Aorta (tissue), 1 donor: ENCODE measurements around the genes ABHD14A, RPL29 and WDR82.

GRCh38 chr3:50515511-50516533 lies 12.4 kb upstream of the CACNA2D2 start:
- PRO-cap = no peak

DNA sequence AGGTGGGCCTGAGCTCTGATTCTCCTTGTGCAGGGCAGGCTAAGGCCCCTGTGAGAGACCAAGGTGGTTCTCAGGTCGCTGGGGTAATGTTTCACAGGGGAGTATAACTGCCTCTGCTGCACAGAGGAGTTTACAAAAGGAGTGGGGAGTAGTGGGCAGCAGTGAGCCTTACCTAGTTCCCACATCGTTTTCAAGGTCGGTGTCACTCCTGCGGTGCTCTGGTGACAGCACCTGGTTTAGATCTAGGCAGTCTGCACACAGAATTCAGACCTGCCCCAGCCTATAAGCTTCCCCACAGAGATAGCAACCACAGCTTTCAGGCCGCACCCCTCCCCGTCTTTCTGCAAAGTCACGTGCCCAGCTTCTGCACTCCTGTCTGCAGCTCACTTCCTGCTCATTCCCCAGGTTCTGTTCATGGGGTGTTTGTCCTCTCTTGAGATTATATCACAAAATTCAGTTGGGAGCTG lies 350.5 kb downstream of the DOCK3 start:
- PRO-cap = no peak

- PRO-cap = no peak
These were observed 690 bp downstream of the RBM15B start for GRCh38 chr3:51391423-51392526.

DNA sequence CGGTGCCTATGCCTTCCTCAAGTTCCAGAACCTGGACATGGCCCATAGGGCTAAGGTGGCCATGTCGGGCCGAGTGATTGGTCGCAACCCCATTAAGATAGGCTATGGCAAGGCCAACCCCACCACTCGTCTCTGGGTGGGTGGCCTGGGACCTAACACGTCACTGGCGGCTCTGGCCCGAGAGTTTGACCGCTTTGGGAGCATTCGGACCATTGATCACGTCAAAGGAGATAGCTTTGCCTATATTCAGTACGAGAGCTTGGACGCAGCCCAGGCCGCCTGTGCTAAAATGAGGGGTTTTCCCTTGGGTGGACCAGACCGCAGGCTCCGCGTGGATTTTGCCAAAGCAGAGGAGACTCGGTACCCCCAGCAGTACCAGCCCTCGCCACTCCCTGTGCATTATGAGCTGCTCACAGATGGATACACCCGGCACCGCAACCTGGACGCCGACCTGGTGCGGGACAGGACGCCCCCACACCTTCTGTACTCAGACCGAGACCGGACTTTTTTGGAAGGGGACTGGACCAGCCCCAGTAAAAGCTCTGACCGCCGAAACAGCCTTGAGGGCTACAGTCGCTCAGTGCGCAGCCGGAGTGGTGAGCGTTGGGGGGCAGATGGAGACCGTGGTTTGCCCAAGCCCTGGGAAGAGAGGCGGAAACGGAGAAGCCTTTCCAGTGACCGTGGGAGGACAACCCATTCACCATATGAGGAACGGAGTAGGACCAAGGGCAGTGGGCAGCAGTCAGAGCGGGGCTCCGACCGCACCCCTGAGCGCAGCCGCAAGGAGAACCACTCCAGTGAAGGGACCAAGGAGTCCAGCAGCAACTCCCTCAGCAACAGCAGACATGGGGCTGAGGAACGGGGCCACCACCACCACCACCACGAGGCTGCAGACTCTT lies 1.7 kb downstream of the RBM15B start:
- PRO-cap = no peak

DNA sequence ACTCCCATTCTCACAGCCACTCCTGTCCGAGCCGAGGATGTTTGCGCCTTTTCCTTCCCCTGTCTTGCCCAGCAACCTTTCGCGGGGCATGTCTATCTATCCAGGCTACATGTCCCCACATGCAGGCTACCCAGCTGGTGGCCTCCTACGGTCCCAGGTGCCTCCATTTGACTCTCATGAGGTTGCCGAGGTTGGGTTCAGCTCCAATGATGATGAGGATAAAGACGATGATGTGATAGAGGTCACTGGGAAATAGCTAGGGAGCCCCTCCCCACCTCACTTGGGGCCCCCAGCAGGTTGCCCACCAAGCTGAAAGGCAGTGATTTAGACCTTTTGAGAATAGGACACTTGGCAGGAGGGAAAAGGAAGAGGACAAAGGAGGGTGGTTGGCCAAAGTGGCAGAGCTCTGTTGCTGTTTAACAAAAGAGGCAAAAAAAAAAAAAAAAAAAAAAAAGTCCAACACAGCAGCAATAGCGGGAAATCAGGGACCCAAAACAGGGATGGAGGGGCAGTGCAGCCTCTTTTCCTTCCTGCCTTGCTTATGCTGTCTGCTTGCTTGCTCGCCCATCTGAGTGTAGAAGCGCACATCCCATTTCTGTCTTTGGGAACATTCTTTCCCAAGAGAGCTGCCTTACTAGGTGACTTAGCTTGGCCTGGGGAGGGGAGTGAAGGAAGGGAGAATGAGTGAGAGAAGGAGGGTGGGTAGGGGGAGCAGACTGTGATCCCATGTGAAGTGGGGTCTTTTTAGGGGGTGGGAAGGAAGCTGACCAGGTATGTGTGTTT lies 7.7 kb upstream of the TEX264 start:
- PRO-cap = no peak

DNA sequence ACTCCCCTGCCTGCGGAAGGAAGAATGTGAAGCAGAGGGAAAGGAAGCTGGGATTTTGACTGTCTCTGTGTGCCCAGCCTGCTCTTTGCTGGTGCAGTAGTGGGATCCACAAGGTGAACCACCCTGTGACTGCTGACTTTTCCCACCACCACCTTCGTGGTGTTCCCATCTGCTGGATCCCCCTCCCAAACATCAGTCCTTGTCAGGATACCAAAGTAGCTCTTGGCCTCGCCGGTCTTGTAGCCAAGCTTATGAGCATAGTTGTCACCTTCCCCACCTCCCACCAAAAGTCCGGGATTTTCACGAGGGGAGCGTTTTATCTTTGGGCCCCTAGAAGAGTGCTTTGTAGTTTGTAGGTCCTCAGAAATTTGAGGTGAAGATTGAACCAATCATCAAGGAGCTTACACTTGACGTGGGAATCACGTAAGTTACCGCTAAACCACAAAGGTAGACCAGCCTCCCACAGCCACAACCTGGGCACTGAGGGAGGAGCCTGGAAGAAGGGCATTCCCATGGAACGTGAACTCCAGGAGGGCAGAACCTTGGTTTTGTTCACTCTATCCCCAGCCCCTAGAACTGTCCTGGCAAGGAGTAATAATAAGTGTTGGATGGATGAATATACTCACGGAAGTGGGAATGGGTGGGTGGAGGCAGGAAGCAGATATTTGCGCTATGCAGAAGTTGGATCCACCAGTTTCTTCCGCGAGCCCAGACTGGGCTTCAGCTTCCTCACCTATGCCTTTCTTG lies 856 bp upstream of the TEX264 start:
- PRO-cap = no peak

GRCh38 chr3:51681862-51682287 lies 10.8 kb downstream of the TEX264 start:
- PRO-cap = no peak

GRCh38 chr3:51974874-51975622 lies at the start of gene ABHD14A:
ABHD14A (plus strand) TSS chr3:51975064.
- PRO-cap = bidirectional peak, plus-strand start at chr3:51975118, minus-strand start at chr3:51975021

GRCh38 chr3:51993524-51994770 lies 1.7 kb downstream of the RPL29 start:
- PRO-cap = no peak

- PRO-cap = bidirectional peak, plus-strand start at chr3:51996005, minus-strand start at chr3:51995895
These were observed at the start of gene RPL29 for GRCh38 chr3:51995171-51996314. RPL29 (minus strand) TSS chr3:51995895.

GRCh38 chr3:52040936-52041545 lies 15.3 kb downstream of the DUSP7 start:
- PRO-cap = no peak

- PRO-cap = no peak
These were observed 3.5 kb downstream of the DUSP7 start for GRCh38 chr3:52052610-52053518.

DNA sequence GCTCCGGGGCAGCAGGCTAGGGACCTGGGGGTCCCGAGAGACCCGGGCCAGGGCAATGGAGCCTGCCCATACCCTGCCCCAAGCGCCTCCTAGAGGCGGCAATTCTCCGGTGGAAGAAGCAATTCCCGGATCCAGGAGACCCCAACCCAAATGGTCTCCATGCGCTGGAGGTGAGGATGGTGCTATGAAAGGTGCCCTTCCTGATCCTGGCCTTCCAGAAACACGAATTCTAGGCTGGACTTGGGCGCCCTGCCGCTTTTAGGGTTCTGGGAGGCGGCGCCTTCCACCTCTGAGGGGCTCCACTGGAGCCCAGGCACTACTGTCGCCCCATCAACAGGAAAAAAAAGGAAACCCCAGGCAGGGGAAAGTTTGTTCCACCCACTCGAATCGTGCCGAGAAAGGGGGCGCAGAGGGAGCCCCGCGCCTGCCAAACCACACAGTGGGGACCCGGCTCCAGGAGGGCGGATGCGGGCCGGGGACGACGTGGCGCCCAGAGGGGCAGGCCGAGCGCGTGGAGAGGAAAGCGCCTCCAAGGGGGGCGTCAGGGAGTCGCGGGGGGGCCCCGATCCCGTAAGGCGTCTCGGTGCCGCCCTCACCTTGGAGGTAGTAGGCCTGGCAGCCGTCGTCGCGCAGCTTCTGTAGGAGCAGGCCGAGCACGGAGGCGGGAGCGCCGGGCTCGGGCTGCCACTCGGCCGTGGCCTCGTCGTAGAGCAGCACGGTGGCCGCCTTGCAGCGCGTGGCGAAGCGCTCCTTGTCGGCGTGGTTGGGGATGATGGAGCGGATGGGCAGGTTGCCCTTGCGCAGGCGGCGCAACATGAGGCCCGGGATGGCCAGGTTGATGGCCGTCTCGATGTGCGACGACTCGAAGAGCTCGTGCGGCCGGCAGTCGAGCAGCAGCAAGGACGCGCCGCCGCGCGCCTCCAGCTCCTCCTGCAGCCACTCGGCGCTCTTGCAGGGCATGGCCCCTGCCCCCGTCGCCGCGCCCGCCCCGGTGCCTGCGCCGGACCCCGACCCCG lies 809 bp downstream of the DUSP7 start:
- PRO-cap = no peak

DNA sequence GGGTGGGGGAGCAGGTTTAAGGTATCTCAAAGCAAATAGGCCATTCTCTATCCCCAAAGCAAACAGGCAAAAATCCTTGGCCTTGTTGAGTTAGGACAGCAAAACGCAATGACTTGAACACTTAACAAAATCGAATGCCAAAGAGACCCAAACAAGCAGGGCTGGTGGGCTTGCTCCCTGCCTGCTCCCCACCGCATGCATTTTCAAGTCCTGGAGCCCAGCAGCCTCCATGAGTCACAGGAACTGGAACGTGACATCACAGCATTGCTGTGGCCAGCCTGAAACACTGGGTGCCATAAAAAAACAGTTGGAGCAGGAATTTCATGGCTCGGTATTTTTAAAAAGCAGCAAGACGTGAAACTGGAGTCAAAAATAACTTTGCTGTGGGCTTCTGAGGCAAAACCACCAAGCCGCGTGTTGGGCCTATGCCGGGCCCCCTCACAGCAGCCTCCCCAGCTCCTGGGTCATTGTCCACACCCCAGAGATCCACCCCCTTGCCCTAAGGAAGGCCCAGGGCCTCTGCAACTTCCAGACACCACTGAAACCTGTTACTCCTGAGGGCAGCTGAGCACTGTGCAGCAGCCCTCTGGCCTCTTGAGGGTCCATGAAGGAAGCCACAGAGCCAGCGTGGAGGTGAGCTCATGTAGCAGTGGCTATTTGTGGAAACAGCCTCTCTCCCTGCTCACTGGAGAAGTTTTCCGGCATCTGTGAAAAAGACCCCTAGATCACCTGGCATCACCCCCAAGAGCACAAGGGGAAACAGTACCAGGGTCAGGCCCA lies 33.8 kb upstream of the DUSP7 start:
- PRO-cap = no peak

GRCh38 chr3:52204258-52204919 lies 6.4 kb downstream of the ALAS1 start:
- PRO-cap = no peak

- PRO-cap = no peak
These were observed 3.9 kb downstream of the TWF2 start for GRCh38 chr3:52234923-52235552.

DNA sequence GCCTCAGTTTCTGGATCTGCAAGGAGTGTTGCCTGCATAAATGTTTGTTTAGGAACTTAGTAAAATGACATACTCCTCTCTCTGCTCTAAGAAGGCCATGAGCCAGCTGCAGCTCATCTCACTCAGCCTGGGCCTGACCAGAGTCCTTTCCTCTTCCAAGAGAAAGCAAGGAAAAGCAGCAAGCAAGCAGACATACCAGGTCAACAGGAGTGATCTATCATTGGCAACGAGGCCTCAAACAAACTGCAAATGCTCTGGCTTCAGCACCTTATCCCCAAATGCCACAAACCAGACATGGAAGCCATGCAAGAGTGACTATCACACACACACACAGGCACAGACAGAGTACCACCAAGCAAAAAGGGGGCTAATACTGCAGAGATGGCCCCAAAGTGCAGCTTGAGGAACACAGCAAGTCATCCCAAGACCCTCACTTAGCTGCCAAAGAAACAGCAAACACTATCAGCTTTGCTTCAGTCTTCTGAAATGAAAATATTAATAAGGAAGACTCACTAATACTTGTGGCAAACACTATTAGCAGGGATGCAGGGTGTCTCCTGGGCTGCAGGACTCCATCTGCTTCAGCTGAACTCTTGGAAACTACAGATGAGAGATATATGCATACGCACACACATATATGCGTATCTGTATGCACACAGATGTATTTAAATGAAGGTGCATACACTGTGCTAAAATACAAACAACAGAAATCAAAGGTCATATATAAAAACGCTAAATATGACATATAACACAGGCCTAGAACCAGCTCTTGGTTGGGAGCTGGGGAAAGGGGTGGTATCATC lies 10.4 kb downstream of the PPM1M start:
- PRO-cap = no peak

DNA sequence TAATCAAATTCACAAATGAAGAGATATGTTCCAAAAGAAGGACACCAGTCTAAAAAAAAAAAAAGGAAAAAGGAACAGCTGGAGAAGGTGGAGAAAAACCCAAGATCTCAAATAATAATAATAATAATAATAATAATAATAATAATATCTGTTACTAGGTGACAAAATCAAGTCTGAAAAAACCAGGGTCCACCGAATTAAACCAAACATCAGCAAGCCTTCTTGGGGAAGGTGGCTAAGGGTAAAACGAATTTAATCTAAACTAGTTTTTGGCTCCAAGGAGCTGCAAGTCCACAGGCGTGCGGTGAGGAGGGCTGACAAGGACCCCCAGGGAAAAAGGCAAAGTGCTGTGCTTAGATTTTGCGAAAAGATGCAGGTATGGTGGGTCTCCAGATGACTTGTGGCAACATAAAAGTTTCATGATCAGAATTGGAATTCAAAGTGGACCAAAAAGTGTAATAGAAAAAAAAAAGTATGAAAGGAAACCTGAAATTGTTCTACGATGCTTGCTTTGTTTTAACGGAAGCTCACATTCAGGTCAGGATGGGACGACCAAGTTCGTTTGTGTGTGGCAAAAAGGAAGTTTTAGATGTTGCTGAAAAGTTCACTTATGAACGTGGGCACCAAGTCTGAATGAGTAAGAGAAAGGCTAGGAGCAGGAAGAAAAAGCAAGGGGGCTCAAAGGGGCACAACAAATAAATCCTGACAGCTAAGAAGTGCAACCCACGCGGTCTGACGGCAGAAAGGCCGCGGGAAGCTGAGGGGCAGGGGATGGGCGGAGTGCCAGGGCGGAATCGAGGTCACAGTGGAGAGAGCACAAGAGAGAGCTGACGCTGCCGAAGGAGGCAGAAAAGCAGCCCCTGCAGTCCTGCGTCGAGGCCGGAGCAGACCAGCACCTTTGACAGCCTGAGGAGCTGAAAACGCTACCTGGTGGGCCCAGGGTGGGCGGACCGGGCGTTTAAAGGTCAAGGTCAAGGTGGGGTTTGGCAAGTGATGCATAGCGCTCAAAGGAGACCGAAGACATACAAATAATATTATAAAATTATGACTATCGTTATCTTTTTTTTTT lies 1.2 kb downstream of the WDR82 start:
- PRO-cap = bidirectional peak, plus-strand start at position 865 of the sequence, minus-strand start at position 734 of the sequence

DNA sequence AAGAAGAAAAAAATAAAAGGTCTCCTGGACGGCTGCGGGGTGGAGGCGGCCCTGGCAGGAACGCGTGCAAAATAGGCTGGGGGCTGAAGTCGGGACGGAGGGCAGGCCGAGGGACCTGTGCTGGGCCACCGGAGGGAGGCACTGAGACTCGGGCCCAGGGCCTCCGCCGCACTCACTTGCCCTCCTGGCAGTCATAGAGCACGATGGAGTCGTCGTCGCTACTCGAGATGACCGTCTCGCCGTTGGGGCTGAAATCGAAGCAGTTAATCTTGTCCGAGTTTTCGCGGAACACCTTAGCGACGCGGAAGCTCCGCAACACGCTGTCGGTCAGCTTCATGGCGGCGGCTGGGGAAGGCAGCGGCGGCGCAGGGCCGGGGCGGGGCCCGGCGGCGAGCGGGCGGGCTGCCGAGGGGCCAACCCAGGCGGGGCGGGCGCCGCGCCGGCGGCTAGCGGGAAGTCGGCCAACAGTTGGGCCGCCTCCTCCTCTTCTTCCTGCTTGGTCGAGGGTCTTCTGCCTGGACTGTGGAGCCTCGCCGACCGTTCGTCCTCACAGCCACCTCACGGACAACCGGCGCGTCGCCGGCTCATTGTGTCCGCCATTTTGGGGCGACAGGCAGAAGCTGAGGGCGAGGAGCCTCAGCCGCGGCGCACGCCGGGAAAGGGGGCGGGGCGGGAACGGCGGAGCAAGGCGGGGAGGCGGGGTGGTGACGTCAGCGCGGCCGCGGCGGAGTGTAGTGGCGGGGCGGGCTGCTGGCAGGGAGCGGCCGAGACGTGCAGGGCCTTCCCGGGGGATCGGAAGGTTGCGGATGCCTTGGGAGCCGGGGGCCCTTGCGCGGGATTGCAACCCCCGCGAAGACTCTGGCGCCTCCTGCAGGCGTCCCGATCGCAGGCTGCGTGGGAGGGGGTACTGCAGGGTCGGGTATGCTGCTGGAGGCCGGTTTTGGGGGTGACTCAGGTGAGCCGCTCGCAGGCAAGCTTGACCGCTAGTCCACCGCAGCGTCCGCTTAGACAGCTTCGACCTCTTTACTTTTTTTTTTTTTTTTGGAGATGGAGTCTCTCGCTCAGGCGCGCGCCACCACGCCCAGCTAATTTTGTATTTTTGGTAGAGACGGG lies at the start of gene WDR82:
WDR82 (minus strand) TSS at position 625 of the 1,113 bp plus-strand sequence.
- PRO-cap = unidirectional peak, minus-strand start at position 347 of the sequence; bidirectional peak, plus-strand start at position 734 of the sequence, minus-strand start at position 603 of the sequence

DNA sequence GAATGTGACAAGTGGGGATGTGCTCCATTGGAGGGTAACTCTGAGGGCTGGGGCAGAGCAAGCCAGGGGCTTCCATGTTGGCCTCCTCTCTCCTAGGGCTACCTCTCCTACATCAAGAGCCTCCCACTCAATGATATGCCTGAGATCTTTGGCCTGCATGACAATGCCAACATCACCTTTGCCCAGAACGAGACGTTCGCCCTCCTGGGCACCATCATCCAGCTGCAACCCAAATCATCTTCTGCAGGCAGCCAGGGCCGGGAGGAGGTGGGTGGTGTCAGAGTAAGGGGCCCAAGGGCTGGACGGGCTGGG lies 12.2 kb downstream of the BAP1 start:
- PRO-cap = no peak